RPMI7951 (cell line): ENCODE measurements around the genes TIGAR, FGF6 and KCNA1.

DNA sequence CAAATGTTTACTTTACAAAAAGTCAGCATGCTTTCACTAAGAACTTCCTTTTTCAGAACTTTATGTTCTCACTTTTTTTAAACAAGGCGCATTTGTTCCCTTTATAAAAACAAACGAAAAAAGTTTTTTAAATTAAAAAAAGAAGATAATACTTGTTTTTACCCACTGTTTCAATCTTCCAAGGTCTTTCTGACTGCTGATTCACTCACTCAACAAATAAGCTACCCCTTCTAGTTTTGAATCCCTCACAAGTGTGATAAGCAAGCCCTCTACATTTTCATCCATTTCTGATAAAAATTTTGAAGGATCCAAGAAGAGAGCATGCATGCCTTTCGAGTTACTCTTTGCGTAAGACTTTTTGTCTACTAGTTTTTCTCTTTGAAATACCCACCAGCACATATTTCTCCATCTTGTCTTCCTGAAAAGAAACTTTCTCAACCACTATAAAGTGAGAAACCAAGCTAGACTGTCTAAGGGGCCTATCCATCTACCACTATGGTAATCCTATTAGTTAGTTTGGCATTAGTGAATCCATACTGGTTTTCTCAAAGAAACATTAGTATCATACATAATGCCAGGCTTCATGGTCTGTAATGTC is 57.0 kb downstream of the PARP11 start:
- RAMPAGE, long total RNA, result no peak

DNA sequence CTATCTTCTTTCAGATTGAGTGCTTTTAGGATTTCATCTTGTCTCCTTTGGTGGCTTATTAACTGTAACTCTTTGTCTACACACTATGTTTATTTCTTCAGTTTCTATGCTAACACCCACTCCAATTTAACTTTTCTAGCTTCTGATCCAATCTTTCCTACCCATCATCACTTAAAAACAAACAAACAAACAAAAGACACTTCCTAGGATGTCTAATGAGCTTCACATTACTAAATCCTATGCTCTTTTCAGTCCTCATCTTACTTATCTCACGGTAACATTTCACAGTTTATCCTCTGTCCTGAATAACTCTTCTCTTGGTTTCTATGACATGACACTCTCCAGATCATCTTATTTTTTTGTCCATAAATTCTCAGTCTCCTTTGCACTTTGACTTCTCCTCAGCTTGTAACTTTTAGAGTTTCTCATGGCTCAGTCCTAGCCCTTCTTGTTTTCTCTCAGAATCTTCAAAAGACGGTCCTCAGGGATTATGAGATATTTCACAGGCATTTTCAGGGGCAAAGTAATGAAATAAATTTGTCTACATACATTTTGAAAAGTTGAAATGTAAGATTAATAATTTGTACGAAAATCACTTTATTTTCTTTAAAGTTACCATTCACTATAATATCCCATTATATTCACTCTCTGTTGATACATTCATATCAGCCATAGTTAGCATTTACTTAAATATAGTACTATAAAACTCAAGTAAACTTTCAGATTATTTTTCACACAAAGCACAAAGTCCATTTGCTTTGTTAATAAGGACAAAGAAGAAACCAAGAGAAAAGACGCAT is 7.1 kb downstream of the PARP11 start:
- RAMPAGE, long total RNA, result no peak

DNA sequence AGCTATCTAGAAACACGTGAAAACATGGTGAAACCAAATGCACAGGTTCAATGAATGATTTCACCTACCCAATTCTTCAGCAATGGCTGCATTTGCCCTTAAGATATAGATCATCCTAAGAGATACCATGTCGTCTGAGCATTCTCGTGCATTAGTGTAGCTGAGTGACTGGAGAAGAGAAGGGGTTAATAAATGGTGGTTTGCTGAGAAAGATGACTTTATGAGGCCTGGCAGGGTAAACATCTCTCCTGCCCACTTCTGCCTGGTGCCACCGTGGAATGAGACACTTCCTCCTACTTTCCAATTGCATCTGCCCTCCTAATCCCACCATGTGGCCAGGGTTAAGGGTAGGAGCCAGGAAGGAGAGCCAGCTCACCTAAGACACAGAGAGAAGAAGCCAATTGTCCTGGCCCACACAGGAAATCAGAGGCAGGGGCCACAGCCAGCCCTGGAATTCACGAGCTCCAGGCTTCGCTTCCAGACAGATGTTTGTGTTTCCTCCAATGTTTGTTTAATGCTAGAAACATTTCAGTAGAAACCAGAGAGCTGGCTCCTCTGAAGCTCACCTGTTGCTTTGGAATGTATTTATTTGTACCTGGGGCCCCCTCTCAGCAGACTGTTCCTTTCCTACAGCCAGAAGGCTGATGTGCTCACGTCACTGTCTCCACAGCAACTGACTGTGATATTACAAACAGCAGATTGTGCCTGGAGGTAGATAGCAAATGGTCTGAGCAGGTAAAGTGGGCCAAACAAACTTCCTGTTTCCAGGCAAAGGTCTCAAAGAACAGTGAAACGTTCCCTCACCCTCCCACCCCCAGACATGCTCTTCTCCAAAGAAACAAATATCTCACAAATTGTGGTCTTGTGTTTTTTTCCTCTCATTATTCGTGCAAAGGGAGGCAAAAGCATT is 126.1 kb upstream of the PARP11 start:
- RAMPAGE, long total RNA, result no peak

DNA sequence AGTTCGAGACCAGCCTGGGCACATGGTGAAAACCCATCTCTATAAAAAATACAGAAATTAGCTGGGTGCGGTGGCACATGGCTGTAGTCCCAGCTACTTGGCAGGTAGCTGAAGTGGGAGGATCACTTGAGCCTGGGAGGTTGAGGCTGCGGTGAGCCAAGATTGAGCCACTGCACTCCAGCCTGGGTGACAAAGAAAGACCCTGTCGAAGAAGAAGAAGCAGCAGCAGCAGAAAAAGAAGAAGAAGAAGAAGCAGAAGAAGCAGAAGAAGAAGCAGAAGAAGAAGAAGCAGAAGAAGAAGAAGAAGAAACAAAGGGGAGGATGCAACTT is 139.5 kb upstream of the PARP11 start:
- RAMPAGE, long total RNA, result no peak

DNA sequence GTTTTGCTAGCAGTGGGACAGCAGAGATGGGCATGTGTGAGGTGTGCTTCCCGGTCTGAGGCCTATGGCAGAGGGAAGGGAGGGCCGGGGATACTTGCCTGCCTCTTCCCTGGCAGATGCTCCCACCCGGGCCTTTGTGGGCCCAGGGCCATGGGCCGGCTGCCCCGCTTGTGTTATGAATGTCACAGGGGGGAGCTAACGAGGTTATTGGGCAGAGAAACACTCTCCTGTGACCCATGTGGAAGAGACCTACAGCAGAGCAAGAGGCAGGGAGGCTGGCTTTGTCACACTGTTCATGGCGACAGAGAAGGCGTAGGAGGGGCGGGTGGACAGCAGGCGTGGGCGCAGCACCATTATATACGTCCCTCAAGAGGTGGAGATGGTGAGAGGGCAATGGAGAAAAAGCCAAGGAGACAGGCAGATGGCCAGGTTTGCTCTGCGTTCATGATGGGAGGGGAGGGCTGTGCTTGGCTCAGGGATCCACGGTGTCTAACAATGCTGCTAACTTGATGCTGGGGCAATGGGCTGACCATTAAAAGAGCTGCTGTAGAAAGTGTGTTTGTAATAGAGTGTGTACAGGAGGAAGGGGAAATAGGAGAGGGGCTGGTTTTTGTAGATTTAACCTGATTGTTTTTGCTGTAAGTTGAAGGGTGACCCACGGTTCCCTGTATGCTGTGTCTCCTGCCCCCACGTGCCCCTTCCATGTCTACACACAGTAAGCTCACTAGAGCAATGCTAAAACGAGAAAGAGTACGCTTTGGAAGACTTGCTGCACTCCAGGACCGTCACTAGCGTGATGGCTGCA is 13.4 kb downstream of the CCND2 start:
- RAMPAGE, long total RNA, result no peak

GRCh38 chr12:4305396-4305766 is 15.6 kb upstream of the TIGAR start:
- RAMPAGE, long total RNA, result no peak

DNA sequence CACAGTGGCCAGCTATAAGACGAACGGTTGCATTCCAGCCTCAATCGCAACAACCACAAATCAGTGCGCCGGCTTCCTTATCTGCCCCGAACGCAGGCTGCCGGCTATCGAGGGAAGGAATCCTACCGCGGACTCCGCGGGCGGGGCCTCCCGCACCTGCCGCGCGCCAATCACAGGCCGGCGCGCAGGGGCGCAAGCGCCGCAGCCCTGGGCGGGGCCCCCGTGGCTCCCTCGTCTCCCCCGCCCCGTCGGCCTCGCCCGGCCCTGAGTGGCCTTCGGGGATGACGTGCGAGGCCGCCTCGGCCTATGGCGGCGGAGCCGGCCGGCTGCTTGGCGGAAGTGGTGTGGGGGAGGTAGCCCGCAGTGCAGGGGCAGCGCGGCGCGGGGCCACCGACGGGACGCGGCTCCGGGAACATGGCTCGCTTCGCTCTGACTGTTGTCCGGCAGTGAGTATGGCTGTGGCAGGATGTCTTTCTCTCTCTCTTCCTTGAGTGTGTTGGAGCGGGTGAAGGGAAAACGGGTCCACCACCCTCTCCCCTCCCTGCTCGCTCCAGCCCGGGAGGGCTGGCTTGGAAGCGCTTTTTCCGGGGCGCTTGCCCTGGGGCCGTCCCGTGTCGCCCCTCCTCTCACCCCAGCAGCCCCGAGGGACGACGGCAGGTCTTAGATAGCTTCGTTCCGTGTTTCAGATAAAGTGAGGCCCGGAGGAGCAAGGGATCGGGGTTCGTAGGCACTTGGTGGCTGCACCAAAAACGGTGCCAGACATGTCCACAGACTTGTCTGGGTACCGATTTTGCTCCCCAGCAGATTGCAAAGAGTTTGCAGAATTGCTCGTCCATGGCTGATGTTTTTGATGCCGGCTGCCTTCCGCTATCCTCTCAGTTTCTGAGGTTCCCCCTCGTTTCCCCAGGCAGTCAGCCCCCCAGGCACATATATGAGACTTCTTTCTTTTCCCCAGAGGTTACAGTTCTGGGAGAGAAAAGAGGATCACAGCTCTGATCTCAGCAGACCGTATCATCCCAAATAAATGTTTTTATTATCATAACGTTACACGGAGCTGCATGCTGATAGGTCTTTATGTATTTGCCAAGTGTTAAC is at the start of gene TIGAR:
Gene TIGAR, plus strand, starts transcription at position 356 of the 1,095 bp plus-strand sequence.
- RAMPAGE, long total RNA, result start-site peak on the plus strand centred at position 371 of the sequence, 28 bp wide, 40 and 27 reads in 2 replicates

- RAMPAGE, long total RNA, result no peak
Observed at GRCh38 chr12:4445432-4446206, at the start of gene FGF6. Gene FGF6, minus strand, starts transcription at chr12:4445815.

GRCh38 chr12:4509226-4509645 is 29.0 kb downstream of the C12orf4 start:
- RAMPAGE, long total RNA, result no peak

DNA sequence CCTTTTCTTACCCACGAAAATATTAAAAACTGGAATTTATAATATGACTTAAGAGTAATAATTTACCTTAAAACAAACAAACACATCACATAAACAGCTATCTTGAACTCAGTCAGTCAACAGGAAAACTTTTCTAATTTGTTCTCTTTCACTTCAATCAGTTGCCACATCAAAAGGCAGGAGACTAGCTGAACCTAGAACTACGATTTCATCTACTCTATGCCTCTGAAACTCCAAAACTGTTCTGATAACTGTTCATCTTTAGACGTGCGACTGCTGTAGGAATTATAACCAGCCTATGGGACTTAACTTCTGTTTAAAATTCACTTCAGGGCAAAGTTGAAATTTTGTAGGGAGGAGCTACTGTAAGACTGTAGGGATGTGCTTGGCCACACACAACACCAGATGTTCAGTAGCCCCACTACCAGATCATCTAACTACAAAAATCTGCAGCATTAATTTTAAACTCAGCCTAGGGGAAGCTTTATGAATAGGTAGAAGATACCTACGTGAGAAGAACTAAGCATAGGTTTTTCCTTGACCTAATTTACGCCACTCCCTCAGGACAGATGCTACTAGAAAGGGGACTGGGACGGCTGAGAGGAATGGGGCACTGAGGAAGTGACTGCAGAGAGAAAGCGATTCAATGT is 7.2 kb downstream of the C12orf4 start:
- RAMPAGE, long total RNA, result no peak

DNA sequence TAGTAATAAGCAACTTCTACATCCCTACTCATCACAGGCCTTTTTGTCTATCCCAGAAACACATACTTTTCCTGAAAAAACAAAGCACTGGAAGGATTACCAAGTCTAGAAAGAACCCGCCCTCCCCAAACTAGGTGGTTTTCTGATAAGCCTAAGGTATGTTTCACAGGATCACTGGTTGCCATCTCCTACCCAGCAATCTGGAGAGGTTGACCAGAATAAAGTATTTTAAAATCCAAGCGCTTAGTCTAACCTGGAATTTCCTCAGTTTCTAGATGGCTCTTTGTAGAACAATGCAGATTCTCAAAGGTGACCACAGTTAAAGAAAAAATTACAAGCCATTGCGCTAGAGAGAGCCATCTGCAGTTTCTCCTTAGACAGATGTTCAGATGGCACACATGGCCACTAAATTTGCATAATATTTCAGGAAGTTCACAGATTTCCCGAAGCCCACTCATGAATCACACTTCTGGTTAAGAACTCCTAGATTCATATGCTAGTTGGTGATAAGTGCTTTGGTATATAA is 893 bp downstream of the AKAP3 start:
- RAMPAGE, long total RNA, result no peak

- RAMPAGE, long total RNA, result no peak
Observed at GRCh38 chr12:4829230-4830182, 20.4 kb downstream of the KCNA6 start.

DNA sequence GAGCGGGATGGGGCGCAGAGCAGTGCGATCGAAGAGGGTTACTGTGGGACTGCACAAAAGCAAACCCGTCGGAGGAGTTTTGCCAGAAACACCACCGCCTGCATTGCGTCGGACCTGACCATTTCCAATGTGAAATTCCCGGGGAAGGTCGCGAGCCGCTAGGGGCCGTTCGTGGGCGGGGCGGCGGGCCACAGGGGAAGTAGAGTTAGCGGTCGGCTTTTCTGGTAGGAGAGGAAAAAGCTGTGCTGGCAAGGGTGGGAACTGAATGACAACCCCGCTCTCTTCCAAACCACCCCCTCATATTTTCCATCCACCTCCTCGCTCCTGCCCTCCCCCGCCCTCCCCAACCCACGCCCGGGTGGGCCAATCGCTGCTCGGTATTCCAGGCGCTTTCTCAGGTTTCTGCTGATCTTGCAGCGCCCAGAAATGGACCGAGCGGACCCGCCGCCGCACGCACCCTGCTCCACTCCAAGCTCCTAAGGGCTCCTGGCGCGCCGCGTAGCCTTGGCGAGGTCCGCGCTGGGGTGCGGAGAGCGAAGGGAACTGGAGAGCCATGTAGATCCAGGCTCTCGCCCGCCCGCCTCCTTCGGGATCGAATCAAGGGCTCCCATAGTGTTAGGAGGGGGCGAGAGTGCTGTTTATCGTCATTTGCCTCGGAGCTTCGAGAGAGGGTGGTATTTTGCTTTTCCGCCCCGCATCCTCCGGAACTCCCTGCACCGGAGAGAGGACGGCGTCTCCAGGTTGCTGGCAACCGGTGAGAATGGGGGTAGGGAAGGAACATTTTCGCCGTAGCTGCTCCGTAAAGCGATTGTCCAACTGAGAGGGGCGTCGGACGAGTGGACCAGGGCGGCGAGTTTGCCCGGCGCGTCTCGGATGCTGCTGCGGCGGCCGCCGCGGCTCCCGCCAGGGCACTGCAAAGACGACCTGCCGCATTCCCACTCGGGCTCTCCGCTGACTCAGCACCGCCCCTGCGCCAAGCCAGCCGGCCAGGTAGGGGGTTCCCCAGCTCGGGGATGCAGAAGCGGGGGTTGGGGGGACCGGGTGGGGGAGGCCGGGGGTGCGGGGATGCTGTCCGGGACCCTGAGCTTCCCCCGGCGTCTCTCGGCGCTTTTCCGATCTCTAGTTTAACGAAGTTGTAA is at the start of gene KCNA1:
Gene KCNA1, plus strand, starts transcription at position 423 of the 1,139 bp plus-strand sequence.
- RAMPAGE, long total RNA, result no peak

GRCh38 chr12:5431047-5431565 is 802 bp upstream of the NTF3 start:
- RAMPAGE, long total RNA, result no peak

GRCh38 chr12:5441445-5442056 is 9.6 kb downstream of the NTF3 start:
- RAMPAGE, long total RNA, result no peak

GRCh38 chr12:5967874-5968409 is 22.9 kb upstream of the ANO2 start:
- RAMPAGE, long total RNA, result no peak

DNA sequence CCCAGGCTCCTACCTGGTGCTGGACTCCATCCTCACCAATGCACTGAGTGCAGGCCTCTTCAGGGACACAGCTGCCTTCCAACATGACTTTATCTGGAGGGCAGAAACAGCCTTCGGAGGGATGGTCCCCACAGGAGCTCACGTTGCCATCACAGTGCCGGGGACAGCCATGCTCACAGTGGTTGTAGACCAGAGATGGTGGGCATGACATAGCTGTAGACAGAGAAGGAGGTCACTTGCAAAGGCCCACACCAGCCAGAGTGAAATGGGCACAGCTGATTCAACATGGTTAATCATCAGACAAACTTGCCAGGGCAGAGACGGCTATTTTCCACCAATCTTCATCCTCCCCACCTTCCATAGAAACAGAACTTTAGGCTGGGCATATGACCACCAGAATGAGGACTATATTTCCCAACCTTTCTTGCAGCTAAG is 46.8 kb upstream of the ANO2 start:
- RAMPAGE, long total RNA, result no peak

GRCh38 chr12:6016888-6017205 is 71.8 kb upstream of the ANO2 start:
- RAMPAGE, long total RNA, result no peak

- RAMPAGE, long total RNA, result no peak
Observed at GRCh38 chr12:6070328-6070991, 54.0 kb downstream of the VWF start.

GRCh38 chr12:6207015-6207972 is 7.1 kb downstream of the CD9 start:
- RAMPAGE, long total RNA, result no peak